Sigmoid colon (tissue), 4 donors: Measurements from ENCODE around the genes PLEKHG6, SCNN1A and PTMS.

GRCh38 chr12:5430629-5431046 is 1.3 kb upstream of the NTF3 start:
- PRO-cap = unidirectional peak, plus-strand start at chr12:5430836
- RAMPAGE, long total RNA, 4 experiments = no peak in any of the 4 experiments

GRCh38 chr12:5953376-5953695 is 8.3 kb upstream of the ANO2 start:
- PRO-cap = no peak
- RAMPAGE, long total RNA, 4 experiments = no peak in any of the 4 experiments

- PRO-cap = no peak
- RAMPAGE, long total RNA, 4 experiments = no peak in any of the 4 experiments
Observed at GRCh38 chr12:6074339-6074857, 50.1 kb downstream of the VWF start.

DNA sequence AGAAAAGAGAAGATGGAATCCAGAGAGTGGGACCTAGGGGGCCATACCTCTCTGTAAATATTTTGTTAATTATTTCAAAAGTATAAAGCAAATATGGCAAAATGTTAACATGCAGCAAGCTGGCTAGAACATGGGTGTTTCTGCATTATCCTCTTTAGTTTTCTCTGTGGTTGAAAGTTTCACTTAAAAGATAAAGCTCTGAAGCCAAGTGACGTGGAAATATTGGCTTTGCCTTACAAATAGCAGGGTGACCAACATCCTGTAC is 10.5 kb upstream of the VWF start:
- PRO-cap = no peak
- RAMPAGE, long total RNA, 4 experiments = no peak in any of the 4 experiments

DNA sequence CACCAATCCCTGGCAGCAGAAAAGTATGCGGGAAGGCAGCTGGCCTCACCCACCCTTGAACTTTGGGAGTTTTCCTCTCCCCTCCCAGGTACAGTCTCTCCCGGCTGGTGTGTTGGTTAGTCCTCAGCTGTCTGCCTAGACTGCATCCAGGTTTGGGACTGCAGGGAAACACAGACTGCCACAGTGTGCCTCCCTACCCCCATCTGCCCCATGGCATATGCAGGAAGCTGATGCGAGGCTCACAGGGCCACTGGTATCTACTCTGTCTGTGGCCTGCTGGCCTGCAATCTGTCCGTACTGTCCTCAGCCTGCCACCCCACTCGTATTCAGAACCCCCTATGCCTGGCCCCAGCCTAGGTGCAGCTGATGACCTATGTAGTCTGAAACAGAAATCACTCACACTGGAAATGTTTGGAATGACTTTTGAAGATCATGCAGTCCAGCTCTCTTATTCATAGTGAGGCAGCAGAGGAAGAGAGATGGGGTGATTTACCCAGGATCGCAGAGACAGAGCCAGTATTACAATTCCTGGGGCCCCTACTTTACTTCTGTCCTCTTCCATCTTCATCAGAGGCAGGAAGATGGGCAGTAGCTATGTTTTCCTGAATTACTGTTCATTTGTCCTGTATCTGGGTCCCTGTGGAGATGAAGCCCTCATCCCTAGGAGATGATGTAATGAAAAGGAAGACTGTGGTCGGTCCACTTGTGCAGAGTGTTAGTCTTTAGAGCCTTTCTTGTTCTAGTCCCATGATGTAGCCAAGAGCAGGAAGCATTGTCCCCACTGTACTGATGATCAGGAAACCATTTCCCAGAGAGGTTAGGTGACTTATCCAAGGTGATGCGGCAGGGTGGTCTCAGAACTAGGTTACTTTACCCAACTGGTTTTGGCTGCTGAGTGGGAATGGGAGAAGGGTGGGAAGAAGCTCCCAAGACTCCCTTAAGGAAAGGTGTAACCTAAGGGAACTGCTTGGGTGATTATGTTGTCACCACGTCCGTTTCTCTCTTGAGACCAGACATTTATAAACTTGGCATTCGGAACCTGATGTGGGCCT is 2.5 kb downstream of the CD9 start:
- PRO-cap = no peak
- RAMPAGE, long total RNA, 4 experiments = no peak in any of the 4 experiments

GRCh38 chr12:6218117-6218977 is 18.1 kb downstream of the CD9 start:
- PRO-cap = no peak
- RAMPAGE, long total RNA, 4 experiments = no peak in any of the 4 experiments

- PRO-cap = no peak
- RAMPAGE, long total RNA, 4 experiments = no peak in any of the 4 experiments
Observed at GRCh38 chr12:6297913-6298232, 12.6 kb upstream of the PLEKHG6 start.

DNA sequence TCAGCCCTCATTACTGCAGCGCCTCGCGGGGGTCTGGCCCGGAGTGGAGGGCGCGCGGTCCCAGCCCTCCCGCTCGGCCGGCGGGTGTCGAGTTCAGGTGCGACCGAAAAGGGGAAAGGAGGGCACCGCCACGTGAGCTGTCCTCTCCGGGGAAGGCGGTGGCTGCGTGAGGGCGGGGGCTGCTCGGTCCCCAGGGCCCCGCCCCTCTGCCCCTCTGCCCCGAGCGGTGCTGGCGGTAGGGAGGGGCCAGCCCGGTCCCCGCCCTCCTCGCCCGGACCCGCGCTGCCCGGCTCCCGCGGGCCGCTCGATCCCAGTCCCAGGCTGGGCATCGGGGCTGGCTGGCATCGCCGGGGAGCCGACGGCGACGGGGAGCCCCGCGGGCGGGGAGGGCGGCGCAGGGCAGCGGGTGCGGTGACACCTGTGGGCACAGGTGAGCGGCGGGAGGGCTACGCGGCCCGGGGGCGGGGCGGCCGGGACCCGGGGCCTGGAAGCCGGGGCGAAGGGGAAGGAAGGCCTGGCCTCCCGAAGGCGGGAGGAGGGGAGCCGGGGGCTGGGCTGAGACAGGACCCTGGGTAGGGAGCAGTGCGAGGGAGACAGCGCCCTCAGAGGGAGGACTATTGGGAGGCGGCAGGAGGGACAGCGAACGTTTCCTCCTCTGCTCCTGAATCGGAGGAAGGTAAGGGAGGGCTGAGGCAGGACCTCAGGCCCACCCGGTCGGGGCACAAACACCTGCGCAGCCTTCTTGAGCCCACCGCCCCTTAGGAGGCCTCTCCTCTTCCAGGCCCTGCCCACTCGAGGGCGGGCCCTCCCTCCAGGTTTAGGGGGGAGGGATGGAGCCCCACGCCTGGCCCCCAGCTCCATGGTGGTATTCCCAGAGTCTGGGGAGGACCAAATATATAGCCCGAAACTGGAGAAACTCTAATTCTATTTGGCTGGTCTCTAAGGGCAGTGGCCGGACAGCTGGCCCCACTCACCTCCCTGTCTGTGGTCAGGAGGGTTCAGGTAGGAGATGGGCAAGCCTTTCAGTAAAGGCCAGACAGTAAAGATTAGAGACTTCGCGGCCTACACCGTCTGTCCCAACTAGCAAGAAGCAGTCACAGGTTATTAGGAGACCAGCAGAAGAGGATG is at the start of gene PLEKHG6:
Gene PLEKHG6, plus strand, starts transcription at position 264 of the 1,128 bp plus-strand sequence.
- PRO-cap = no peak
- RAMPAGE, long total RNA, 4 experiments = no peak in any of the 4 experiments

DNA sequence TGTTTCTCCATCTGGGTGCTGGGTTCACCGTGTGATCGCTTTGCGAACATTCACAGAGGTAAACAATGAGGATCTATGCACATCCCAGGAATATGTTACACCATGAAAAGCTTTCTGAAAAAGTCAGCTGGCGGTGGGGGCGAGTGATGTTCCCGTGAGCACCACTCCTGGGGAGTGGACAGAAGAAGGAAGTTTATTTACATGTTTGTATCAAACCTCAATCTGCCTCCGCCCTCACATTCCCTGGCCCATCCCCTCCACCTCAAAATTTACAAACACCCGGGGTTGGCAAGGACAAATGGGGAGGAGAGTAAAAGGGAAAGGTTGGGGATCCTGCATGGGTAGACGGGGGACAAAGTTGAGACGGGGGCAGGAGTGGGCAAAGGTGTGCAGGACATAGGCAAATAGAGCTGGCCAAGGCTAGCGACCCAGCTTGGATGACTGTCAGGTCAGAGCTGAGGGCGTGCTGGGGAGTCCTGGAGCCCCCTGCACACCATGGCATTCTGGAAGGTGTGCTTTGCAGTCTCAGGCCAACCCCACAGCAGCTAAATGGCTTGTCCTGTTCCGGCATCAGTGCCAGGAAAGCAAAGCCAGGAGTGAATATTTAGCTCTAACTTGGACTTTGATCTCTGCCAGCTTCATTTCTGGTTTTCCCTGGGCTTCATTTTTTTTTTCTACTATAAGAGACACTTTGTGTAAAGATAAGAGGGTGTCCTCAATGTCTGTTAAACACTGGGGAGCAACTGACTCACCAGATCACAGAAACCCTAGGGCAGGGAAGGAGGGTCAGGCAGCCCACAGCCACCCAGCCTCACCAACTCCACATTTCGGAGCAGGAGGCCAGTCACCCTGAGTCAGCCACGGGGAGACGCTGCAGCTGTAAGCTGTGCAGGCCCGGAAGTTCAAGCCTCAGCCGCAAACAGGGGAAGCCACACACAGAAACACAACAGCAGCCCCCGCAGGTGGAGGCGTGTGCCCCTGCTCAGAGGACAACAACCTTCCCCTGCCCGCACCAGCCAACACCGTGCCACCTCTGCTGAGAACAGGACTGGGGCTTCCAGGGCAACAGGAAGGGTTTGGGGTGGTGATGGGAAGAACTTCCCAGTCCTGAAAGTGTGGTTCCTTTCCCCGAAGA is 6.6 kb downstream of the TNFRSF1A start:
- PRO-cap = no peak
- RAMPAGE, long total RNA, 4 experiments = no peak in any of the 4 experiments

GRCh38 chr12:6374820-6375933 is at the start of gene SCNN1A:
TSS of gene SCNN1A (minus strand) at chr12:6375563.
- PRO-cap = no peak
- RAMPAGE, long total RNA, 4 experiments = start-site peak on the minus strand in 3 of 4 experiments, at chr12:6375439-6375527 at its widest, 9 to 24 reads per replicate

GRCh38 chr12:6525926-6526691 is 8.2 kb upstream of the GAPDH start:
- PRO-cap = no peak
- RAMPAGE, long total RNA, 4 experiments = no peak in any of the 4 experiments

- PRO-cap = no peak
- RAMPAGE, long total RNA, 4 experiments = start-site peak on the plus strand in 1 of 4 experiments, at chr12:6537645-6537968 at its widest, 1,208 reads per replicate; start-site peak on the minus strand in 1 of 4 experiments, at chr12:6537864-6538359 at its widest, 18 reads per replicate
Observed at GRCh38 chr12:6537444-6538470, 3.4 kb downstream of the GAPDH start.

DNA sequence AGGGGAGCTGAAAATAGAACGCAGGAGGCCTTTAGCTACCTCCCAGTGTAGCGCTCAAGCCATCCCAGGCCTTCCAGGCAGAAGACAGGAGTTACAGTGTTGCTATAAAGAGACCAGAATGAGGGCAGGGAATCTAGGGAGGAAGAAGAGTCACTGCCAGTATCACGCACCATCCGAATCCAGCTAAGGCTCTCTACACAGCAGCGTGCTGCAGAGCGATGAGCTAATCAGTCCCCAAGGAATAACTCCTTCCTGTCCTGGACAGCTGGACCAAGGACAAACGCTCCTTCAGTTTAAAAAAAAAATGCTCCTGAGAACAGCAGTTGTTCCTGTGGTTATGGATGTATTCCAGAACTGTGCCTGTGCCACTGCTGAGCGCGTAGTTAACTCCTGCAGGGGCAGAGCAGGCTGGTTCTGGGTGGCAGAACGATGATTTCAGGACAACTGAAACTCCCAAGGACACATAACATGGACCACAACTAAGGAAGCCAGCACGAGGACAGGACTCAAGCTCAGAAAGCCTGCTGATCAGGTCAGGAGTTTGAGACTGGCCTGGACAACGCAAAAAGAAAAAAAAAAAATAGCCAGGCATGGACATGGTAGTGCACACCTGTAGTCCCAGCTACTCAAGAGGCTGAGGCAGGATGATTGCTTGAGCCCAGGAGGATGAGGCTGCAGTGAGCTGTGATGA is 2.7 kb downstream of the IFFO1 start:
- PRO-cap = unidirectional peak, minus-strand start at position 185 of the sequence
- RAMPAGE, long total RNA, 4 experiments = no peak in any of the 4 experiments

GRCh38 chr12:6600486-6601101 is 6.6 kb downstream of the CHD4 start:
- PRO-cap = no peak
- RAMPAGE, long total RNA, 4 experiments = no peak in any of the 4 experiments

- PRO-cap = no peak
- RAMPAGE, long total RNA, 4 experiments = no peak in any of the 4 experiments
Observed at GRCh38 chr12:6631393-6631896, 4.3 kb downstream of the LPAR5 start.

DNA sequence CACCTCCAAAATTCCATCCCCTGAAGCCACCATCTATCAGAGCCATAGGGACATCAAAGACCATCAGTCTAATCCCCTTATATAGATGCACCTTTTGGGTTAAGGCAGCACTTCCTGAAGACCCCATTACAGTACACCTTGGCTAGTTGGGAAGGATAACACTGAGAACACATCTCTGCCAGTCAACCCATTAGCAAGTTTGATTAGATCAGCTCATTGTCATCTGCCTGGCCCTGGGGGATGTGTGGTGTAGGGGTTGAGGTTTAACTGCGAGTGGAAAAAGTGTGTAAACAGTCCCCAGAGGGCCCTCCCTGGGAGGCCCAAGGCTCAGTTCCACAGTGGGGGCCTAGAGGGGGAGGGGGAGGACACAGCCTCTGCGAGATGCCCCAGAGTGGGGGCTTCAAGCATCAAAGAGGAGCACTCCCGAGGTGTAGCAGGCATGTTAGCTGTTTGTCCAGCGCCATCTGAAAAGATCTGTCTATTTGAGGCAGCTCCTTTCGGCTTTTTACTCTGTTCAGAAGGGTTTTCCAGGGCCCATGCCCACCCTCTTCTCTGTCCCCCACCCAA is 406 bp downstream of the LPAR5 start:
- PRO-cap = no peak
- RAMPAGE, long total RNA, 4 experiments = no peak in any of the 4 experiments

GRCh38 chr12:6638828-6640008 is 3.5 kb upstream of the LPAR5 start:
- PRO-cap = no peak
- RAMPAGE, long total RNA, 4 experiments = no peak in any of the 4 experiments

GRCh38 chr12:6689649-6690019 is 459 bp upstream of the ZNF384 start:
- PRO-cap = no peak
- RAMPAGE, long total RNA, 4 experiments = no peak in any of the 4 experiments

DNA sequence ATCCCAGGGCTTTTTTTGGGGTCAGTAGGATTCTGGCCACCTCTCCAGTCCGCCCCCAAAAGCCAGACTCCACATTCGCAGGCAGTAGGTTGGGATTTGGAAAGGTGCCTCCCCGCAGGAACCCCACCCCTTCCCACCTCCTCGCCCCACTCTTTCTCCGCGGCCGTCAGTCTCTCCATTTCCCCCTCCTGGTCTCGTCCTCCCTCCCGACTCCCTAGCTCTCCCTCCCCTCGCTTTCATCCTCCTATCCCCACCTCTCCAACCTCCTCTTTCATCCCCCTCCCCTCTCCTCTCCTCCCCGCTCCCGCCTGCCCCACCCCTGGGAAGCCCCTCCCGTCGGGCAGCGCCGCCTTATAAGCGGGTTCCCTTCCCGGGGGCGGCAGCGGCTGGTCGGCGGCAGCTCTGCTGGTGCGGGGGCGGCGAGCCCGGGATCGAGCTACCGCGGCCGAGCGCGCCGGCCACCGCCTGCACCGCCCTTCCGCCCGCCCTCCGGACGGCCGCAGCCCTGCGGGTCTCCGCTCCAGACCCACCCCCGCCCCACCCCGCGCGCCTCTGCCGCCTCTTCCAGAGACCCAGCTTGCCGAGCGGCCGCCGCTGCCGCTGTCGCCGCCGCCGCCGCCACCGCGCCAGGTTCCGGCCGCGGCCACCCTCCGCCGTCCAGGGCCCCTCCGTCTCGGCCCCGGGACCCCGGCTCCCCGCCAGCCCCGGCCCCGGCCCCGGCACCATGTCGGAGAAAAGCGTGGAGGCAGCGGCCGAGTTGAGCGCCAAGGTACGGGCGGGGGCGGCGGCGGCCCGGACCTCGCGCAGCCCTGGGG is at the start of gene PTMS:
Gene PTMS, plus strand, starts transcription at position 382 of the 815 bp plus-strand sequence.
- PRO-cap = bidirectional peak, plus-strand start at position 382 of the sequence, minus-strand start at position 181 of the sequence; bidirectional peak, plus-strand start at position 567 of the sequence, minus-strand start at position 490 of the sequence
- RAMPAGE, long total RNA, 4 experiments = start-site peak on the plus strand in 1 of 4 experiments, centred at position 708 of the sequence, 371 reads per replicate

DNA sequence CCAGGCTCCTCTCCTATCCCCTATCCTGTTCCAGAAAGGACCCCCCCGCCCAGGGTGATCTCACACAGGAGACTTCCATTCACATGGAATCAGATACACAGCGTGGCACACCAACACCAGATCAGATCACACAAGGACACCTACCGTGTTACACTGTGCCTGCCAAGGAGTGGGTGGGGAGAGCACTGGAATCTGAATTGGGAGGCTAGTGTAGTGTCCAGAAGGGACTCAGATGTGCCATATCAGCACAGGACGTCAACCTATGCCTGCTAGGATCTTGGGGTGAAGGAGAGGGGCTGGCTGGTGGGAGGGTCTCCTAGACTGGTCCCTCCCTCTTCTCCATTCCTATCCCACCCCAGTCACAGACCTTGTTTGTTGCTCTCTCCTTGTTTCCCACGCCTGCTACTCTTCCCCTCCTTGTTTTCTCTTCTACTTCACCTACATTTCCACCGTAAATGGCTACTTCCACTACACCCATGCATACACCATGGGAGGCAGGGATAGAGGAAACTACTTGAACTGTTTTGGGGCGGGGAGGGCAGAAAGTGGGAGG is 2.4 kb downstream of the PTMS start:
- PRO-cap = no peak
- RAMPAGE, long total RNA, 4 experiments = no peak in any of the 4 experiments